Epidermal melanocyte (primary cell): ENCODE results near the gene HES5.

DNA sequence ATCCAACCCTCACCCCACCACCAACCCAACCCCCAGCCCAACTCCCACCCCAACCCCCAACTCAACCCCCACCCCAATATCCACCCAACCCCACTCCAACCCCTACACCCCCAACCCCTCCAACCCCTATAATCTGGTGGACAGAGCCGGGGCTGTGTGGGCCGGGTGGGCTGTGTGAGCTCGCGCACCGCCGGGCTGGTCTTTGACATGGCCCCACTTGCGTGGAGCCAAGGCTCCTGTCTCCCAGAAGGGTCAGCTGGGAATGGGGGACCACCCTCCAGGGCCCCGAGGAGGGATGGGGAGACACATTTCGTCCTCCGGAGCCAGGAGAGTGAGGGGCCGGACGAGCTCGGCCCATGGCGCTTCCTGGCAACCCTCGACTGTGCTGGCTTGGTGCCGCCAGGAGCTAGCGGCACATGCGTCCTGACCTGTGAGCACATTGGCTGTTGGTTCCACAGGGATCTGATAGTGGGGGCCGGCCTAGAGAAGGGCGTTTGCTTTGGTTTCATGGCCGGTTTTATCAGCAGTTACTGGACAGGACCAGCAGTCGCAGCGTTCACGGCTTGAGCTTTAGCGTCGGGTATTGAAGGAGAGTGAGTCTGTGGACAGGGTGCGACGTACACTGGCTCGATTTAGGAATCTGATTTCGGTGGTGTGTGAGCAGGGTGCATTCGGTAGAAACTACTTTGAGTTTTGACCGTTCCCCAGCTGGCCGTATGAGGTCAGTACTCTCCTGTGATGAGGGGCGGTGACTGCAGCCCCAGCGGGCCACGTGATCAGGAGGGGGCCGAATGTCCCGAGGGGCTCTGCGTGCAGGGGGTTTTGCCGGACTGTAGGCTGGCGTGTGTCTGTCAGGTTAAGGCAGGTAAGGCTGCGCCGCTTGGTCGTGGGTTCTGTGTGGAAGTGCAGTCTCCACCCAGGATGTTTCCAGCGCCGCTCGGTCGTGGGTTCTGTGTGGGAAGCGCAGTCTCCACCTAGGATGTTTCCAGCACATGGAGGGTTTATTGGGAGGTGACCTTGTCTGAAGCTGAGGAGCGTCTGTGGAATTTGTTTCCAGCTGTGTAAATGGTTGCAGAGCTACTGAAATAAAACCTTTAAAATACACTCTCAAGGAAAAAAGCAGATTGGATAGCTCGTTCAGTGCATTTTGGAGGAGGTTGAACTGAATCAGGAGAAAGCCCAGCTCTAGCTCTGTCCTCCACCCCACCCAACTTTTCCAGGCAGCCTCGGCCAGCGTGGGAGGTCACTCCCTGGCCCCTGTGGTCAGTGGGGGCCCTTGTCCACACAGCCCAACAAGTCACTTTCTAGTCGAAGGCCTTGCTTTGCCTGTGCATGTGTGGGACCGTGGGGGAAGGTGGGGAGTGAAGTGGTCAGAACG, 18.6 kb downstream of the FAAP20 start:
- RRBS, result no CpG with 5 or more reads among the region's 56 CpGs

GRCh38 chr1:2180176-2180774, 14.3 kb downstream of the FAAP20 start:
- RRBS, result no CpG with 5 or more reads among the region's 50 CpGs

- RRBS, result 100% methylated on average over 1 of the region's 13 CpGs
Measured at GRCh38 chr1:2253297-2253785, 25.2 kb downstream of the SKI start.

DNA sequence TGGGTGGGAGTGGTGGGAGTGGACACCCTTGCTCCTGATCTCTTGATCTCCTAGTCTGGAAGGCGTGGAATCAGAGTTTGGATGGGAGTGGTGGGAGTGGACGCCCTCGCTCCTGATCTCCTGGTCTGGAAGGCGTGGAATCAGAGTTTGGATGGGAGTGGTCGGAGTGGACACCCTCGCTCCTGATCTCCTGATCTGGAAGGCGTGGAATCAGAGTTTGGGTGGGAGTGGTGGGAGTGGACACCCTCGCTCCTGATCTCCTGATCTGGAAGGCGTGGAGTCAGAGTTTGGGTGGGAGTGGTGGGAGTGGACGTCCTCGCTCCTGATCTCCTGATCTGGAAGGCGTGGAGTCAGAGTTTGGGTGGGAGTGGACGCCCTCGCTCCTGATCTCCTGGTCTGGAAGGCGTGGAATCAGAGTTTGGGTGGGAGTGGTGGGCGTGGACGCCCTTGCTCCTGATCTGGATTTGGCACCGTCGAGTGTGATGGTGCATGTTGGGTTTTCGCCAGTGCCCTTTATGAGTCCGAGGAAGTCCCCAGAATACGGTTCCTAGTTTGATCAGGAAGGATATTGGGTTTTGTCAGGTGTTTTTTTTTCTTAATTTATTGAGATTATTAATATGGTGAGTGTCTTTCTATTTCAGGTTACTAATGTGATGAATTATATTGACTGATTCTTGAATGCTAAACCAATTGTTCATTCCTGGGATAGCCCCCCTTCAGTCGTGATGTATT, 34.2 kb downstream of the SKI start:
- RRBS, result no CpG with 5 or more reads among the region's 23 CpGs

DNA sequence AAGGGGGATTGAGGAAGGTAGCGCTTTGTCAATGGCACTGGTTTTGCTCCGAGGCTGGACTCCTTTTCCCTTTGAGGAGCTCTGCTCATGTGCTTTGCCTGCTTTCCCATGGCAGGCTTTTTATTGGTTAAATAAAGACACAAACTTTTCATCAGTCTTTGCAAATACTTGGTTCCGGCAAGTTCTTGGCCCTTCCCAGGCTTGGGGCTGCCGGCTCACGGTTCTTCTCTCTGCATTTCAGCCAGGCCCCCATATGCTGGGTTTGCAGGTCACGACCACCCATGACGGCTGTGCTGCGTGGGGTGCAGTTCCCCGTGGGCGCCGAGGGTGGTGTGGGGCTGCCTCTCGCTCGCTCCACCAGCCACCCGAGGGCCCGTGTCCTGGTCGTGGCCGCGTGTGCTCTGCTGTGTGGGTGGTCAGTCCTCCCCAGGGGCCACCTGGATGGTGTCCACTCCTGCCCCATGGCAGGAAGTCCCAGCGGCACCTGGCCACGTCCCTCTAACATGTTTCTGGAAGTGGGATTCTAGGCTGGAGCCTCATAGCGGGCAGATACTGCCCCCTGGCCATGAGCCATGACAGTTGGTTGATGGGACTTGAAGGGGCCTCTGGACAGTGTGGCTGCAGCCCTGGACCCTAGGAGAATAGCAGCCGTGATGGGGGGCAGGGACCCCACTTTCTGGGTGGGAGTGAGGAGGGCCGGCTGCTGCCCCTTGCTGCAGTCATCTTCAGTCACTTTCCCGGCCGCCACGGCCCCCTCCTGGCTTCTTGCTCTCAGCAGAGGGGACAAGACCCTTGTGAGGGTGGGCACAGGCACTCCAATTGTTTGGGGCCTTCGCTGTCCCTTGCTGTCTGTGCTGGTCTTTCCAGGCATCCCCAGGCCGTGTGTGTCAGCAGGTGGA, 46.2 kb downstream of the SKI start:
- RRBS, result no CpG with 5 or more reads among the region's 28 CpGs

DNA sequence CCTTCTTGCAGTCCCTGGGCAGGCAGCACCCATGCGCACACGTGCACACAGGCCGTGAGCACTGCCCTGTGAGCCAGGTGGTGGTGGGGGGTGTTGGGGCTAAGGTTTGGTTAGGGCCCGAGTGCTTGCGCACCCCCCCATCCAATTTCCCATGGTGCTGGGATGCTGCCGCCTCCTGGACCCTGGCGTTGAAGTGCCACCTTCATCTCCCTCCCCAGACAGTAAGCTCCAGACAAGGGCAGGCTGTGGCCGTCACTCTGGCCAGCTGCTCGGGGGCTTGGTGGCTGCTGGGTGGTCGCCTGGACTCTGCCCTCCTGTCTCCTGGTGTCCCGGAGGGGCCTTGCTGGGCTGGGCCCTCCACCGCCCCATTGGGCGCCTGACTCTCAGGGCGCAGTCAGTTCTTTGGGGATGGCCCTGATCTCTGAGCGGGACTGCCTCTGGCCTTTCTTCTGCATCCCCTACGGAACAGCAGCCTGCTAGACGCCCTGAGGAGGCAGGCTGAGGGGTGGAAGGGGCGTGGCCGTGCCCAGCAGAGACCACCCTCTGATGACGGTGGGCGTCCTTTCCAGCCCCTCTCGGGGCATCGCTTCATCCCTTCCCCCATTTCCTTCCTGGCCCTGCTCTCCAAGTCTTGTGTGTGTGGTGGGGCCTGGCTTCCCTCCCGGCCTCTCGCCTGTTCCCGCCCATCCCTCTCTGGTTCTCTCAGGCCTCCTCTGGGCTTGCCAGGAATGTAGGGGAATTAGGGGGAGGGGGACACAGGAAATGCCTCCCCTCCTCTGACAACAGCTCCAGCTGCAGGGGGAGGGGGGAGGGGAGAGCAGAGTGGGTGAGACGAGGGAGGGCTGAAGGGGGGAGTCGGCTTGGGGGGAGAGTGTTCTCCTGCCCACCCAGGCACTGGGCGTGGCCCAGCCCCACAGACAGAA, 50.9 kb downstream of the SKI start:
- RRBS, result no CpG with 5 or more reads among the region's 29 CpGs

- RRBS, result no CpG with 5 or more reads among the region's 8 CpGs
Measured at GRCh38 chr1:2286372-2286756, 58.2 kb downstream of the SKI start.

GRCh38 chr1:2311350-2312010, 79.9 kb downstream of the MORN1 start:
- RRBS, result no CpG with 5 or more reads among the region's 17 CpGs

DNA sequence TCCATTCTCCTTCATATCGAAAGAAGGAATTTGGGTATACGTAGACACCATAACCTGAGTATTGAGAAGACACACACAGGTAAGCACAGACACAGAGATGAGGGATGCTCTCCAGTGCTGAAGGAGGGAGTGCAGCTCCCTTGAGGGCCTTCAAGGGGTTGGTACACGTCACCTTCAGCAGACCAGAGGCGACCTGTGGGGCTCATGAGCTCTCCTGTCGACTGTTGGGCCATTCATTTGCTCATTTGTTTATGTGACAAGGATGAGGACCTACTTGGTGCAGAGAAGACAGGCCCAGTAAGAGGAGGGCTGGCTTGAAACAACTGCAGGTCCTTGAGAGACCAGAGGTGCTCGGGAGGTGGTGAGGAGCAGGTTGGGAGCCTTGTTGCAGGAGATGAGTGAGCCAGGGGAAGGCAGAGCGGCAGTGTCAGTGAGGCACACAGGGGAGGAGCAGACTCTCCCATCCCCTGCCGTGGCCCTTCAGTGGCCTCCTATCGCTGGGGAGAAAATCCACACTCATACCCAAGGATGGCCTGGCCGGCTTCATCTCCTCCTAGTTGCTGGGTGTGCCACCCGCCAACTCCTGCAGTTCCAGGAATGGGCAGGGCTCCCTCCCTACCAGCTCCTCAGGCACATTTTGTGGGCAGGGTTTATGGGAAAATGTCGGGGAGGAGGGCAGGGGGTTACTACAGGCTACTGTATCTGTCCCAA, 1.3 kb downstream of the MORN1 start:
- RRBS, result no CpG with 5 or more reads among the region's 12 CpGs

DNA sequence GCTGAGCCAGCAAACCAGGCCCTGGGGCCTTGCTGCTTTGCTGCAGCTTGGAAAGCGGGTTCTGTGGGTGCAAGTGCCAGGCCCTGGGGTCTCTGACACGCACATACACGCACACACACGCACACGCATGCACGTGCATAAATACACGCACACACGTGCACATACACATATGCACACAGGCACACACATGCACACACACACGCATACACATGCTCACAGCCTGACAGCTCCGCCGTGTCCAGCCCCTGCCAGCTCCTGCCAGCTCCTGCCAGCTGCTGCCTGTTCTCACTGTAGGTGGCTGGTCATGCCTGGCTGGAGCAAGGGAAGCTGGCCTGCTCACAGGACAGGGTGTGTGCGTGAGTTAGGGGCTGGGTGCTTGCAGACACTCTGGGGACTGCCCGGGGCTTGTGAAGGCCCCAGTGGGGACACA, 4.8 kb downstream of the PLCH2 start:
- RRBS, result no CpG with 5 or more reads among the region's 13 CpGs

- RRBS, result 26% methylated on average over 39 of the region's 65 CpGs
Measured at GRCh38 chr1:2530155-2530752, at the start of gene HES5. HES5 (minus strand) TSS chr1:2530263.

GRCh38 chr1:2561563-2562001, 5.4 kb downstream of the TNFRSF14 start:
- RRBS, result no CpG with 5 or more reads among the region's 13 CpGs

- RRBS, result no CpG with 5 or more reads among the region's 51 CpGs
Measured at GRCh38 chr1:3067319-3067901, 1.6 kb upstream of the PRDM16 start.

- RRBS, result 56% methylated on average over 1 of the region's 14 CpGs
Measured at GRCh38 chr1:3122307-3122864, 53.4 kb downstream of the PRDM16 start.

- RRBS, result no CpG with 5 or more reads among the region's 4 CpGs
Measured at GRCh38 chr1:3132260-3132459, 63.2 kb downstream of the PRDM16 start.

GRCh38 chr1:3156784-3157479, 87.9 kb downstream of the PRDM16 start:
- RRBS, result 43% methylated on average over 13 of the region's 27 CpGs

DNA sequence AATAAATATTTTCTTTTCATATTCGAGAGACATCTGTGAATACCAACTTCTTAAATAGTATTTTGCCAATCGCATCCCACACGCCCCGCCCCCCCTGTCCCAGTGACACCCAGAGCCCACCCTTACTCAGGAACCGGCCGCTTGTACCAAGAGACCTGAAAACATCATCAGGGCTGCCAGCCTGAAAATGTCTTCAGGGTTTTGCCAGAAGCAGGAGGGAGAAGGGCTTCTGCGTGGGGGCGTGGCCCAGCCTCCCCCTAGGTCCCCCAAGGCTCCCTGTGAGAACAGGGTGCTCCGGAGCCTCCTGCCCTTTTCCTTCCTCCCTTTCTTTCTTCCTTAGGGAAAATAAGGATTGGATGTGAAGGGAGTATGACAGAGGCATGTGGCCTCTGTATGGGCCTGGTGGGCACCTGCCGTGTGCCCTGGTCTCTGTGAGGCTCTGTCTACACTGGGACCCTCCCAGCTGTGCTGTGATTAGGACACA, 126.5 kb downstream of the PRDM16 start:
- RRBS, result no CpG with 5 or more reads among the region's 10 CpGs

GRCh38 chr1:3212004-3212732, 143.2 kb downstream of the PRDM16 start:
- RRBS, result 70% methylated on average over 6 of the region's 38 CpGs

GRCh38 chr1:3350246-3351165, 104.0 kb upstream of the ARHGEF16 start:
- RRBS, result 29% methylated on average over 5 of the region's 21 CpGs

GRCh38 chr1:3415236-3416140, 39.0 kb upstream of the ARHGEF16 start:
- RRBS, result 33% methylated on average over 8 of the region's 41 CpGs